Karpas-422 (cell line): Measurements from ENCODE around the genes RER1 and HES5.

DNA sequence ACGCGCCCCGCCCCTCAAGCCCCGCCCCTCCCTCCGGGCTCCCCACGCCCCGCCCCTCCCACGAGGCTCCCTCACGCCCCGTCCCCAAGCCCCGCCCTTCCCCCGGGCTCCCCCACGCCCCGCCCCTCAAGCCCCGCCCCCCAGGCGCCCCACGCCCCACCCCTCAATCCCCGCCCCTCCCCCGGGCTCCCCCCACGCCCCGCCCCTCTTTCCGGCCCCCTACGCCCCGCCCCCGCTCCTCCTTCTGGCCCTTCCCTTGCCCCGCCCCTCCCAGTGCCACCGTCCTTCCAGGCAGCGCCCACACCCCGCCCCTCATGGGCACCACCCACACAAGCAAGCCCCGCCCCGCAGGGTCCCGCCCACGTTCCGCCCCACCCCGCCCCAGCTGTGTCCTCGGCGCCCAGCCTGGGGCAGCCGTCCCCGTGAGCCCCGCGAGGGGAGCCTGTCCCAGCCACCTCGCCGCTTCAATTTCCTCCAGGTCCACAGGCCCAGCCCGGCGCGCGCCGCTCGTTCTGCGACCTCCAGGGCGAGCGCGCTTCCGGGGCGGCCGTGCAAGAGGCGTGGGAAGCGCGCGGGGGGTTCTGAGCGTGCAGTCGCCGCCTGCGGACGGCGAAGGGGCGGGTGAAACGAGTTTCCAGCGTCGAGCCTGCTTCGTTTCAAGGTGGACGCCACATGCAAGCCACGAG lies 10.5 kb upstream of the FAAP20 start:
- PRO-cap, result no peak
- RAMPAGE, long total RNA, result no peak

DNA sequence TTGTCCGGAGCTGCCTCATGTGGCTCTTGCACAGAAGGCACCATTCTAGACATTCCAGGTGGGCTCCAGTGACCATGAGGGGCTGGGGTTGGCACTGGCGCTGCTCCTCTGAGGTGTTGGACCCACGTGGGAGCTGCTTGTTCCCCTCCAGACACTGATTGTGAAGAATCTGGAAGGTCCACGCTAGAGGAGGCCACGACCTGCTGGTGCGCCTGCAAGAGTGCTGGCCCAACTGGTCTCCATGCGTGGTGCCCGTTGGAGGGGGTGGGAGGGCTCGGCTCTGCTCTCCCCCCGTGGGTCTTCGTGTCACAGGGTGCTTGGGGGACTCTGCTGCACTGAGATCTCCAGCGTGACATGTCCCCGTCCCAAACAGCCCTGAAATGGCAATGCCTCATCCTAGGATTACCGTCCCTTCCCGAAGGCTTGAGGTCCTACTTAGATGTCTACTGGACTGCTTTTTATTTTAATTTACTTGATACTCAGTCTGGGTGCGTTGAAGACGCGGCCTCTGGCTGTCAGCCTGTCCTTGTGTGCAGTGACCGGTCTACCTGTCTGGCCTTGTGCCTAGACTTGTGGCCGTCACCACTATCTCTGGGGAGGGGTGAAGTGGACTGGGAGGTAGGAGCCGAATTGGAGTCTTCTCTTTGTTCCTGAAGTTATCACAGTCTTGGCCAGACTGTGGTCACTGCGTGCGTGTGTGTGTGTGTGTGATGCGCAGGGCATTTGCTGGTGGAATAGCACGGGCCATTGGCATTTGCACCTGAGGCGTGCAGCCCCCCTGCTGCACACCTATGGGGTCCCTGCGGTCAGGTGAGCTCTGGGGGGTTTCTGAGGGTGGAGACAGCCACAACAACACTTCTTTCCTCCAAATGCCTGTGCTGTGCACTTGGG lies 26.2 kb downstream of the SKI start:
- PRO-cap, result no peak
- RAMPAGE, long total RNA, result no peak

DNA sequence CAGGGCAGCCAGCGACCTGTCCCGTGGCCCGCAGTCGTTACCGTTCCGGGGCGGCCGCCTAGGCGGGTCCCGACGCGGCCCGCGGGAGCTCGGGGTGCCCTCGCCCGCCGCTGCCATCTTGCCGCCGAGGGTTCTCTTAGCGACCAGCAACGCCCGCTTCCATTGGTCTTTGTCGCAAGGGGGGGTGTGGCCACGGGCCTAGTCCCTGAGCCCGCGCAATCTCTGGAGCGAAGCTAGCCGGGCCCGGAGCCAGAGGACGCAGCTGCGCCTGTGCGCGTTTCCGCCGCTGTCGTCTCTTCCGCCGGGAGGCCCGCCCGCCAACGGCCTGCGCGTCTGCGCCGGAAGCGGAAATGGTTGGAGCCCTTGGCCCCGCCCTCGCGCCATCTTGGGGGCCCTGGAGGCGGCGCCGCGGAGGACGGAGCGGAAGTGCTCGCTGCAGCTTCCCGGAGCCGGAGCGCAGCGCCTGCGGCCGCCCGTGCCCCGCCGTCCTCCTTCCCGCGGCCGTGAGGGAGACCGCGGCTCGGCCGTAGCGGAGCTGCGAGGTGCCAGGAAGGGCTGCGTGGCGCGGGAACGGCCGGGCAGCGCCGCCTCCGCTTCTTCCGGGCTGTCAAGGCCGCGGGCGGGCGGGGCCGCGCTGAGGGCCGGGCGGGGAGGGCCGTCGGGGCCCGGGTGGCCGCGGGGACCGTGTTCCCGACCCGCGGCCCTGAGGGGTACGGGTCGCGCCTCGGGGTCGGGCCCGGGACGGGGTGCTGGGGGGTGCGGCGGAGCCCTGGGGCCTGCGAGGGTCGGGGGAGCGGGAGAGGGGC lies at the start of gene RER1:
TSS of gene RER1 (plus strand) at position 425 of the 806 bp plus-strand sequence.
- PRO-cap, result bidirectional peak, plus-strand start at position 383 of the sequence, minus-strand start at position 138 of the sequence
- RAMPAGE, long total RNA, result no peak

- PRO-cap, result no peak
- RAMPAGE, long total RNA, result no peak
Measured at GRCh38 chr1:2399090-2399675, 7.5 kb downstream of the RER1 start.

DNA sequence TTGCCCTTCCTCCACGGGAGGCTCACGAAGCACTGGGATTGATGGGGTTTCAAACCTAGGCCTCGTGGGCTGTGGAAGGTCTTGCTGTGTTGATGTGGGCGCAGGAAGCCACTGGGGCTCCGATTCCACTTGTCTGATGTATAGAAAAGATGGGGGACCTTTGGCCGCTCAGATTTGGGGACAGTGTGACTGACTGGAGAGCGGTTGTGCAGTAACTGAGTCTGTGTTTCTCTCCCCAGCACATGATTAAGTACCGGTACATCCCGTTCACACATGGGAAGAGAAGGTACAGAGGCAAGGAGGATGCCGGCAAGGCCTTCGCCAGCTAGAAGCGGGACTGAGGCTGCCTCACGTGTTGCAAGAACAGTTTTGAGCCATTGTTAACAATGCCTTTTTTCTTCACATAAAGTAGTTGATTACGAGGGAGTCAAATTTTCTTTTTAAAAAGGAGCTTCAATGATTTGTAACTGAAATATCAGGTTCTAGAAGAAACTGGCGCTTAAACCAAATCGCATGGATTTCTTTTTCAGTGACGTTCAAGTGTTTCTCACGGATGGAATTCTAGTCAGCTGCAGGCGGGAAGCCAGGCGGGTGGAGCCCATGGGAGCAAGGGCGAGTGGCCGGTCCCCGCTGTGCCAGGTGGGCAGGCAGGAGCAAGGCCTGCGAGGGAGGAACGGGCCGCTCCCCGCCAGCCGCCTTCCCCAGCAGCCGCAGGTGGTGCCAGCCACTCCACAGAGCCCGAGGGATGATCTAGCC lies 9.4 kb downstream of the PEX10 start:
- PRO-cap, result no peak
- RAMPAGE, long total RNA, result no peak

DNA sequence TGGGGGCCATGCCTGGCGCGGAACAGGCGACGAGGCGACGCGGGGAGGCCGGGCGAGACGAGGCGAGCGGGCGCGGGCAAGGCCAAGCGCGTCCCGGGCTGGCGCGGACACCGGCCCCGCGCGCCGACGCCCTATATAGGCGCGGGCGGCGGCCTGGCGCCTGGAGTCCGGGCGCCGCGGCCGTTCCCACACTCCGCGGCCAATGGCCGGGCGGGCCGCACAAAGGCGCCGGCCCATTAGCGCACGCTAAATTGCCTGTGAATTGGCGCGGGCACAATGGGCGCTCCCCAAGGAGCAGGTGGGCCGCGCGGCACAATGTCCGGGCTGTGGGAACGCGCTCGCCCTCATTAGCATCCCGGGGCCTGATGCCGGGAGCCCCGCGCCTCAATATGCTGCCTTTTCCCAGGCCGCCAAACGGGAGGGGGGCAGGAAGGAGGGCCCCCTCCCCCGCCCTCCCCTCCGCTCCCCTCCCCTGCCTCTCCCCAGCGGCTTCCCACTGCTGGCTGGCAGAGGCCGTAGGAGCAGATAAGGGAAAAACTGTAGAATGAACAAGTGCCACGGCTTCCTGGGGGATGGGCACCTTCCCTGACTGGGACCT lies at the start of gene HES5:
TSS of gene HES5 (minus strand) at position 109 of the 598 bp plus-strand sequence.
- PRO-cap, result no peak
- RAMPAGE, long total RNA, result no peak

GRCh38 chr1:2547226-2547462 lies 9.0 kb upstream of the TNFRSF14 start:
- PRO-cap, result unidirectional peak, plus-strand start at chr1:2547353
- RAMPAGE, long total RNA, result no peak

GRCh38 chr1:2550125-2550458 lies 6.1 kb upstream of the TNFRSF14 start:
- PRO-cap, result no peak
- RAMPAGE, long total RNA, result no peak

DNA sequence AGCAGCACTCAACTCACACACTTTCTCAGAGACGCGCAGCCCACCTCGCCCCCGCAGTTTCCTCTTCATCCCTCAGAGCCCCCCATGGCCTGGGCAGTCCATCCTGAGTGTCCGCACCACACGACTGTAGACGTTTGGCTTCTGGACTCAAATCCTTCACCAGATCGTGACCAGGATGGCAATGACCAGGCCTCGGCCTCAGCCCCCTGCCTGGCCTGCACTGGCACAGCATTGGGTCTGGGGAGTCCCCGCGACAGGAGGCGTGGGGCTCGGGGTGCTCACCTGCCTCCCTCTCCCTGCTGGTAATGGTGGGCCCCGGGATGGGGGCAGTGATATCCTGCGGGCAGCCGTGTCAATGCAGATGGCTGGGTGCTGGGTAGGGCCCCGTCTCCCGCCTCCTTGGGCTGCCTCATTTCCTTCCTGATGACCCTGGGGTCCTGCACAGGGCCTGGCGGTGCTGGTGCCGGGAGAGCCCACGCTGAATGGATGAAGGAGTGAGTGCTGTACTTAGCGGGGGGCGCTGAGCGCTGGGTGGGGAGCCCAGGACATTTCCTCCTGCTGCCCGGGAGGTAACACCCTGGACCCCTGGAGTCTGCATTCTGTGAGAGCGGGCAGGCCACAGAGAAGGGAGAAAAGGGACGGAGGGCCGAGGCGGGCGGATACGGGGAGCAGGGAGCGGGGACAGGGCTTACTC lies 2.2 kb upstream of the TNFRSF14 start:
- PRO-cap, result no peak
- RAMPAGE, long total RNA, result no peak

- PRO-cap, result no peak
- RAMPAGE, long total RNA, result no peak
Measured at GRCh38 chr1:2564081-2564566, 8.0 kb downstream of the TNFRSF14 start.

DNA sequence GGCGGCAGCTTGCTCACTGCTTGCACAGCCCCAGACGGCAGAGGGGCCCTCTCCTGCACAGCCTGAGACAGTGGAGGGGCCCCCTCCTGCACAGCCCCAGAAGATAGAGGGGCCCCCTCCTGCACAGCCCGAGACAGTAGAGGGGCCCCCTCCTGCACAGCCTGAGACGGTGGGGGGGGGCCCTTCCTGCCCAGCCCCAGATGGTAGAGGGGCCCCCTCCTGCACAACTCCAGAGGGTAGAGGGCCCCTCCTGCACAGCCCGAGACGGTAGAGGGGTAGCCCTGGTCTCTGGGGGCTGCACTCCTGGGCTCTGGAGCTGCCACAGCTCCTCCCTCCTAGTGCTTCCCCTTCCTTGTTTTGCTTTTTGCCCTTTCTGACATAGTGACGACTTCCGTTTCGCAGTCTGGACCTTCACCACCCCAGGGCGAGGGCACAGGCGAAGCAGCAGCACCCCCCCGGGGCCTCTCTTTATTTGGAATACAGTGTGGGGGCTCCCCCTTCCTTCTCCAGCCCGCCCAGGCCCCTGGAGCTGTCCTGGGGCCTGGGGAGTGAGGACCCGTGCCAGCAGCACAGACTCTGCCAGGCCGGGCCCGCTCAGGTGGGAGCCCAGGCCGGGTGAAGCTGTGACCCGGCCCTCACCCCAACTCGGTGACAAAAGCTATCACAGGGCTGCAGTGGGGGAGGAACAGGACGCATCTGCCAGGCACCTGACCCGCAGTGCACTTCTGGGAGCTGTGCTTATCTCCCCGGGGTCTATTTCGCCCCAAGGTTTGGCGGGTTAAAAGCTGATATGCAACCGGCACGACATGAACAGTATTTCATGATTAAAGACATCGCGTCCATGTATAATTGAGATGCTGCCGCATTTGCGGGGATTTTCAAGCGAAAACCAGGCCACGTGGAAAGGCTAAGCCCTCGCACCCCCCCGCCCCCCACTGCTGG lies 1.1 kb upstream of the PRXL2B start:
- PRO-cap, result bidirectional peak, plus-strand start at position 661 of the sequence, minus-strand start at position 354 of the sequence
- RAMPAGE, long total RNA, result no peak

- PRO-cap, result unidirectional peak, minus-strand start at chr1:2643206
- RAMPAGE, long total RNA, result no peak
Measured at GRCh38 chr1:2642859-2643702, 10.3 kb upstream of the MMEL1 start.

GRCh38 chr1:2927397-2927813 lies 93.9 kb upstream of the ACTRT2 start:
- PRO-cap, result no peak
- RAMPAGE, long total RNA, result no peak

DNA sequence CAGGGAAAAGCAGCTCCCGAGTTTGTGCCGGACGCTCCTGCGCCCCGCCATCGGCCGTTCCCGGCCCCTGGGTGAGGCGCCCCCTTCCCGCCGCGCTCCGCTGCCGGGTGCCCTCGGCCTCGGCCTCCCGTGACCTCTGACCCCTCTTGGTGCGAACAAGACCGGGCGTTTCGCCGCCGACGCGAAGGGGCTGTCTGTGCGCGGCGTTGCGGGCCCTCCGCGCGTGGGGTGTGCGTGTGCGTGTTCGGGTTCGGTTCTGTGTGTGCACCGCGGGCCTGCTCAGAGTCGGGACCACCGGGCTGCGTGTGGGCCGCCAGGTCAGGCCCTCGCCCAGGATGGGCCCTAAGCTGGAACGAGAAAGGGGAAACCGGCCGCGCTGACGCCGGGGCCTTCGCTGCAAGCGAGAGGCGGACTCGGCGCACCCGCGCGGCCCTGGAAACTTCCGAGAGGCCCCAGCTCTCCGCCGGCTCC lies 1.8 kb downstream of the PRDM16 start:
- PRO-cap, result no peak
- RAMPAGE, long total RNA, result no peak

- PRO-cap, result no peak
- RAMPAGE, long total RNA, result no peak
Measured at GRCh38 chr1:3078241-3079006, 9.4 kb downstream of the PRDM16 start.

GRCh38 chr1:3105436-3105978 lies 36.5 kb downstream of the PRDM16 start:
- PRO-cap, result no peak
- RAMPAGE, long total RNA, result no peak

DNA sequence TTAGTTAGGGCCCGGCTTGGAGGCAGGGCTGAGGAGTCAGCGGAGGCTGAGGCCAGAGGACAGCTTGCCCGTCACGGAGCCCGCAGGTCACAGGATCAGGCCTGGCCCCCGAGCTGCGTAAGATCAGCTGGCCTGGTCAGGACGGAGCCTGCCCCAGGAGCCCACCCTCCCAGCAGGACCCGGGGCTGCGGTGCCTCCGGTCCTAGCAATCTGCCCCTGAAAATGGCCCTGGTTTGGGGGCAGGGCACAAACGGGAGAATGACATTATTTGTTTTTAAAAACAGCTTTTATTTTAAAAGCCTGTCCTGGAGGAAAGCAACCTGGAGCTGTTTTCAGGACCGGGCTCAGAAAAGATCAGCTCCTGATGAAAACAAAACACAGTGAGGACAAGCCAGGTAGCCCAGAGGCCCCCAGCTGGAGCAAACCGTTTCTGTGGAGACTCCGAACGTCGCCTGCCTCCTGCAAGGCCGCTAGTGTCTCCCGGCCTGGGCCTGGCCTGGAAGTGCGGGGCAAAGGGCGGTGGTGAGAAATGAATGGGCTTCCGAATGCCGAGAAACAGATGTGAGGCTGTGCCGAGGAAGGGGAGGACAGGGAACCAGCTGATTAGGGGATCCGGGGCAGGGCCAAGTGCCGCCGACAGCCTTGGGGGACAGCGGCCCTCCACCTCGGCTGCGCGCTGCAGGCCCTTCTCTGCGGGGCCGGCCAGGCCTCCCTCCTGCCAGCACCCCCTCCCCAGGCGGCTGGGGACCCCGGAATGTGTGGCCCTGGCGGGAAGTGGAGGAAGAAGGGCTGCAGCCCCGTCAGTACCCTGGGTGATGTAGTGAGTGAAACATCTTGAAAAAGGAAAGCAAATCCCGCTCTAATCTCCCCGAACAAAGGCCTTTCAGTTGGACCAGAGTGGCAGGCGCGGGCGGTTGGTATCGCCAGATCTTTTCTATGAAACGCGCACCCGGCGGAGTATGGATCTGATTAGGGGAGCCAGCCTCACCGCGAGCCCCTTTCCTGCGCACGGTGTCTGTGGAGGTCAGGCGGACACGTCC lies 52.4 kb downstream of the PRDM16 start:
- PRO-cap, result no peak
- RAMPAGE, long total RNA, result no peak

- PRO-cap, result no peak
- RAMPAGE, long total RNA, result no peak
Measured at GRCh38 chr1:3168737-3169038, 99.7 kb downstream of the PRDM16 start.

DNA sequence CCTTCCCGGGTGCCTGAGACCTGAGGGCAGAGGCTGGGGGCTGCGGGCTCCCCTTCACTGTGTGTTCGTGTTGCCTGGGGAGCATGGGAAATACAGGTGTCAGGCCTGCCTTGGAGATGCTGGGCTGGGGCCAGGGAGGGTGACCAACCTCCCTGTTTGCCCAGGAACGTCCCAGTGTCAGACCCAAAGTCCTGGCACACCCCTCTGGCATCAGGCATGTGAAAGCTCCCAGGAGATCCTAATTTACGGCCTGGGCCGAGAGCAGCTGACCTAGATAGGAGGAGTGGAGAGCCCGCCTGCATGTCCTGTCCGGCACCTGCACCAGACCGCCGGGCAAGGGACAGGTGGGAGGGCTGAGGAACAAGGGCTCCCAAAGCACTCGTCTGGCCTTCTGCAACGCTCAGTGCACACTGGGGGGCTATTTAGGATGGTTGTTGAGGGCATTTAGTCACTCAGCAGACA lies 124.8 kb downstream of the PRDM16 start:
- PRO-cap, result no peak
- RAMPAGE, long total RNA, result no peak

- PRO-cap, result no peak
- RAMPAGE, long total RNA, result no peak
Measured at GRCh38 chr1:3312828-3313524, 141.5 kb upstream of the ARHGEF16 start.